Fibroblast of villous mesenchyme (primary cell): ENCODE measurements around the gene RLN1.

- CAGE, long polyA plus RNA, result no peak
Observed at GRCh38 chr9:4678599-4679305, 617 bp upstream of the CDC37L1 start.

DNA sequence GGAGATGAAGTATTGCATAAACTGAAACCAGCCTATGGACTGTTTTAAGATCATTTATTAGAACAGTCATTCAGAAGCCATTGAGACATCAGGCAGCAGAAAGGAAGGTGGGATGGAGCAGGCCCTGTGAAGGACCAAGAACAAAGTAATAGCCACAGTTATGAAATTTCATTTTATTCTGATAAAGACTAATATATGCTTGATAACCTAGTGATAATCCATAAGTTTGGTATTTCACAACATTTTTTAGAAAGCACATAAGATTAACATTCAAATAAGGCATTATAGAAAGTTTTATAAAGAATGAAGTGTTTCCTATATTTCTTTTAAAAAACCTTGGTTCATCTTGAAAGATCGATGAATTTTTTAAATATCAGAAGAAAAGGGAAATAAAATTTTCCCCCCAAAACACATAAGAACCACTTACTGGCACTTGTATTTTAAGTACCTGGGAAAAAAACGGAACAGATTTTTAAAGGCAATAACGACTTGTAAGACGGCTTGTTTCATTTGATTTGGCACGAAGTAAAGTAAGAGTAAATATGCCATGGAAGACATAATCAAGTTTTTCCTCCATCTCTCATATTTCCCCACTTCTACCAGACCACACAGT lies 29.8 kb downstream of the AK3 start:
- CAGE, long polyA plus RNA, result no peak

DNA sequence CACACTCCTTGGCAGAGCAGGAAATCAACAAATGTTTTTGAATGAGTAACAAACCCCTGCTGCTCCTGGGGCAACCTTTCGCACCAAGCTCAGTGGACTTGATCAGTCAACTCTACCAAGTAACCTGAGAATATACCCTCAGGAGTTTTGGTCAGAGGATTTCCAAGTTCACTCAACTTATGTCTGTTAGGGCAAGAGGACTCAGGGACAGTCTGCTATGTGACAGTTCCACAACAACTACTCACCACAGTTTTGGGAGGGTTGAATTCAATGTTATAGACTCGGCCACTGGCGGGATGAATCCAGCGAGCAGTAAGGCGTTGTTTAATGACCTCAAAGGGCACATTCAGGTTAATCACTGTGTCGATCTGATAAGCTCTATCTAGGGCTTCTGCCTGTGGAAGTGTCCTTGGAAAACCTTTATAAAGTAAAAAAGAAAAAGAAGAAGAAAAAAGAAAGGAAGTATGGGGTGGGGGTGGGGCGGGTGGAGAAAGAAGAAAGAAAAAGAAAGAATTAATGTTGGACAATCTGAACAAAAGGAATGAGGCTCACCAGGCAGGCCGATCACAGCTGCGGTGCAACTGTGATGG lies 22.0 kb downstream of the AK3 start:
- CAGE, long polyA plus RNA, result no peak

GRCh38 chr9:4822061-4822454 lies 29.3 kb downstream of the RCL1 start:
- CAGE, long polyA plus RNA, result no peak

- CAGE, long polyA plus RNA, result no peak
Observed at GRCh38 chr9:4839406-4840446, 47.0 kb downstream of the RCL1 start.

- CAGE, long polyA plus RNA, result no peak
Observed at GRCh38 chr9:4844435-4844955, 51.8 kb downstream of the RCL1 start.

- CAGE, long polyA plus RNA, result no peak
Observed at GRCh38 chr9:4850154-4851615, 57.9 kb downstream of the RCL1 start.

DNA sequence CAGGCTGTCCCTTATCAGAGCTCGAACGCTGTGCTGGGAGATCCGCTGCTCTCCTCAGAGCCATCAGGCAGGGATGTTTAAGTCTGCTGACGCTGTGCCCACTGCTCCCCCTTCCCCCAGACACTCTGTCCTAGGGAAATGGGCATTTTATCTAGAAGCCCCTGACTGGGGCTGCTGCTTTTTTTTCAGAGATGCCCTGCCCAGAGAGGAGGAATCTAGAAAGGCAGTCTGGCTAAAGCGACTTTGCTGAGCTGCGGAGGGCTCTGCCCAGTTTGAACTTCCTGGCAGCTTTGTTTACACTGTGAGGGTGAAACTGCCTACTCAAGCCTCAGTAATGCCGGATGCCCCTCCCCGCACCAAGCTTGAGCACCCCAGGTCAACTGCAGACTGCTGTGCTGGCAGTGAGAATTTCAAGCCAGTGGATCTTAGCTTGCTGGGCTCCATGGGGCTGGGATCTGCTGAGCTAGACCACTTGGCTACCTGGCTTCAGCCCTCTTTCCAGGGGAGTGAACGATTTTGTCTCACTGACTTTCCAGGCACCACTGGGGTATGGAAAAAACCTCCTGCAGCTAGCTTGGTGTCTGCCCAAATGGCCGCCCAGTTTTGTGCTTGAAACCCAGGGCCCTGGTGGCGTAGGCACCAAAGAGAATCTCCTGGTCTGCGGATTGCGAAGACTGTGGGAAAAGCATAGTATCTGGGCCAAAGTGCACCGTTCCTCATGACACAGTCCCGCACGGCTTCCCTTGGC lies 83.3 kb upstream of the JAK2 start:
- CAGE, long polyA plus RNA, result no peak

DNA sequence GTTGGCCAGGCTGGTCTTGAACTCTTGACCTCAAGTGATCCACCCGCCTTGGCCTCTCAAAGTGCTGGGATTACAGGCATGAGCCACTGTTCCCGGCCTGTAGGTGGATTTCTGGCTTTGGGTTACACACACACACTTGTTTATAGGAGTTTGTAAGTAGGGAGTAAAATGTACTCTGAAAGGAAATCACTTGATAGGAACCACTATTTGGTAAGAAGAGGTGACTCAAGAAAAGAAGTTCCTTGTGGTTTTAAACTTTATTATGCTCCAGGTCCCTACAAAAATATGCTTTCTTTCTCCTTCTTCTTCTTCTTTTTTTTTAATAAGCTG lies 42.8 kb upstream of the JAK2 start:
- CAGE, long polyA plus RNA, result no peak

DNA sequence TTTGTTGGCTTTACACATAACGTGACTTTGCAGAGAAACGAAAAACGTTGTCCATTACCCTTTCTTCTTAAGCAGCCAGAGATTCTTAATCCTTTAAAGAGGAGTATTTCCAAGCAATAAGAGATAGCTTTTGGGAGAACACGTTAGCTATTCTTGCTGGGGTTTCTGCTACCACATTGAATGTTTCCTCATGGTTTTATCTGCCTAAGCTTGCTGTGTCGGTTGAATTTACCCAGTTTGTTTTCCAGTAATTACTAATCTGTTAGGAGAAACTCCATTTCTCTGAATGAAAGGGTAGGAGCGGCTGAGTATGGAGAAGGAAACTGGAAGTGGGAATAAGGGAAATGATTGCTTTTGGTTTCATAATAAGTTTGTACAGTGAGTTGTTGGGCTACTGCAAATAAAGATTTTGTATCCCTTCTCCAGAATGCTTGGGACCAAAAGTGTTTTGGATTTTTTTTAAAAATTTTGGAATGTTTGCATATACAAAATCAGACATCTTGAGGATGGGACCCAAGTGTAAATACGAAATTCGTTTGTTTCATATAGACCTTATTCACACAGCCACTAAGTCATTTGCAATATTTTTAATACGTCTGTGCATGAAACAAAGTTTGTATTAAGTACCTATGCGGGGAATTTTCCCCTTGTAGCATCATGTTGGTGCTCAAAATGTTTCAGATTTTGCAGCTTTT lies 1.3 kb downstream of the JAK2 start:
- CAGE, long polyA plus RNA, result no peak

- CAGE, long polyA plus RNA, result no peak
Observed at GRCh38 chr9:5134740-5136015, 50.3 kb downstream of the INSL6 start.

- CAGE, long polyA plus RNA, result no peak
Observed at GRCh38 chr9:5339677-5339968, at the start of gene RLN1. TSS of gene RLN1 (minus strand) at chr9:5339876.

DNA sequence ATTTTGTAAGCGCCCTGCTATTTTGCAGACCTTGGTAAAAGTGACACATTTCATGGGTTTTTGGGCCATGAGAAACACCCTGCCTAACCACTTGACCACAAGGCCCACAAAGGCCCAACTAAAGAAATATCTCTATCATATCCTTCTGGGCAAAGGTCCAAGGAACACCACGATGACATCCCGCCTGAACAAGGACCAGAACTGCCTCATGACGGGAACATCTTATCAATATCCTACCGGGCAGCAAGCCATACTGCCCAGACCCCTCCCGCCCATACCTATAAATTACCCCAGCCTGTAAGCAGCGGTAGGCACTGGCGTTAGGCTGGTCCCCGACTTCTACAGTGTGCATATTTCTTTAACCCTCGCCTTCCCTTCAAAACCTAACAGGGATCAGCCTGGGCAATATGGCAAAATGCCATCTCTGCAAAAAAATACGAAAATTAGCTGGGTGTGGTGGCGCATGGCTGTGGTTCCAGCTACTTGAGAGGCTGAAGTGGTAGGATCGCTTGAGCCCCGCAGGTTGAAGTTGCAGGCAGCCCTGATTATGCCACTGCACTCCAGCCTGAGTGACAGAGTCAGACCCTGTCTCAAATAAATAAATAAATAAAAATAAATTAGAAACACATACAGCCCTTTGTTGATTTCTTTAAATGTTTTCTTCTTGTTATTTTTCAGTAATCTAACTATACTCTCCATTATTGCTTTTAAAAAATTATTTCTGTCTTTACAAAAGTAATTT lies 9.5 kb upstream of the PDCD1LG2 start:
- CAGE, long polyA plus RNA, result no peak

- CAGE, long polyA plus RNA, result no peak
Observed at GRCh38 chr9:5586168-5586646, 42.7 kb upstream of the RIC1 start.

- CAGE, long polyA plus RNA, result no peak
Observed at GRCh38 chr9:5627702-5628483, 1.0 kb upstream of the RIC1 start.

- CAGE, long polyA plus RNA, result no peak
Observed at GRCh38 chr9:5735951-5736757, 96.8 kb downstream of the ERMP1 start.

GRCh38 chr9:5879538-5879832 lies 11.2 kb upstream of the MLANA start:
- CAGE, long polyA plus RNA, result no peak

DNA sequence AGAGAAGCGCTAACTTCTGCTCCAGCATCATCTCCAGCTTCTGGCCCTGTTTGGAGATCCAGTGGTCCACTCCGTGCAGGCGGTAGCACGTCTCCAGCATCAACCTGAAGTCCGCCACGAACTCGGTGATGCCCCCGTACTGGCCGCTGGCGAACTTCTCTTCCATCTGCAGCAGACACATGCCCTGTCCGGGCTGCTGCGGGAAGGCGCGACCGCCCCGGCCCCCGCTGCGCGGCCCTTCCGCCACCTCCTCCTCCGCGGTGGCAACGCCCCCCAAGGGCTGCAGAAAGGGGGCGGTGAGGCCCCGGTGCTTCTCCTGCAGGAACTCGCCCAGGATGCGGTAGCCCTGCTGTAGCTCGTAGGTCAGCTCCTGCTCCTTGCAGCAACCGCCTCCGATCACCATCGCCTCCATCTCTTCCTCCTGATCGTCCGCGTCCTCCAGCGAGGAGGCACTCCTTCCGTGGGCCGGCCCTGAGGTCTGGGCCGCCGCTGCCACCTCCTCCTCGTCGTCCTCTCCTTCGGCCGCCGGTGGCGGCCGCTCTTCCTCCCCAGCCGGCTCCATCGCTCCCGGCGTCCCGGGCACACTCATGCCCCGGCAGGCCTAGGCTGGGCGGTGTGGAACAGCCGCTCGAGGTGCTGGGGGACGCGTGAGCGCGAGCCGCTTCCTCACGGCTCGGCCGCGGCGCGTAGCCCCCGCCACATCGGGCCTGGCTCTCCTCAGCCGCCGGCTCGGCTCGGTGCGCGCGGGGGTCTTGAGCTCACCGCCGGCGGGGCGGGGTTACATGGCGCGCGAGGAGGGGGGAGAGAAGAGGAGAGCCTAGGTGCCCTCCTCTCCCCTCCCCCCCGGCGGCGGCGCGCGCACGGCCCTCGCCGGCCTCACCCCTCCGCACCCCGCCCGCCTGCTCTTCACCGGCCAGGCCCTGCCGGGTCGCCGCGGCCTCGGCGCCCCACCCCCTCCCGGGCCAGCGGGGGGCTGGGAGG lies 793 bp downstream of the KIAA2026 start:
- CAGE, long polyA plus RNA, result no peak

- CAGE, long polyA plus RNA, result no peak
Observed at GRCh38 chr9:6080029-6080821, 64.8 kb upstream of the RANBP6 start.

GRCh38 chr9:11196585-11196890 lies 583.7 kb upstream of the PTPRD start:
- CAGE, long polyA plus RNA, result no peak